ENCODE measurements around the genes TAPBPL and NCAPD2.

DNA sequence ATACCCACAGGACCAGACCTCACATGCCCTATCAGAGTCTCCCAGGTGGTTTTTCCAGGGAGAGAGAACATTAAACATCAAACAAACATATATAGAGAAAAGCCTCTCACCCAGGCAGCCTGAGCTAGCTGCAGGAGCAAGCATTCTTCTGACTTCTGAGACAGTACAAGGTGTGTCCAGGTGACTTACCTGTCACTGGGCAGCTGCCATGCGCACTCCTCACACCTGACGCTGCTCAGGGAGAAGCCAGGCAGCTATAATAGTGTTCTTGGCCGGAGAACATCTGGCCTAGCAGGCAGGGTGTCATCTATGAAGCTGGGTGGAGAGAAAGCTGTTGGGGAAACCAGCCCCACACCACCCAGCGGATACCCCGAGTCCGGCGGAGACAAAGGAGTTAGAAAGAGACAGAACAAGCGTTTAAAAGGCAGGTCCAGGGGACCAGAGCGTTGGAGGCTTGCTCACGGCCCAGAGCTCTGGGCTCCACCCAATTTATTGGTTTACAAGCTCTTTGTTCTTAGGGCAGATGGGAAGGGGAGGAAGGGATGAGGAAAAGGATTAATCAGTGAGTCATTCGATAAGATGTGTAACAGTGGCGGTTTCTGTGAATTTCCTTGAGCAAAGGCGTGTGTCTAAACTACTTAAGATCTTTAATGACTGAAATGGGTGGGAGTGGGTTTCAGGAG is 383 bp upstream of the GALNT8 start:
- PRO-cap = no peak

DNA sequence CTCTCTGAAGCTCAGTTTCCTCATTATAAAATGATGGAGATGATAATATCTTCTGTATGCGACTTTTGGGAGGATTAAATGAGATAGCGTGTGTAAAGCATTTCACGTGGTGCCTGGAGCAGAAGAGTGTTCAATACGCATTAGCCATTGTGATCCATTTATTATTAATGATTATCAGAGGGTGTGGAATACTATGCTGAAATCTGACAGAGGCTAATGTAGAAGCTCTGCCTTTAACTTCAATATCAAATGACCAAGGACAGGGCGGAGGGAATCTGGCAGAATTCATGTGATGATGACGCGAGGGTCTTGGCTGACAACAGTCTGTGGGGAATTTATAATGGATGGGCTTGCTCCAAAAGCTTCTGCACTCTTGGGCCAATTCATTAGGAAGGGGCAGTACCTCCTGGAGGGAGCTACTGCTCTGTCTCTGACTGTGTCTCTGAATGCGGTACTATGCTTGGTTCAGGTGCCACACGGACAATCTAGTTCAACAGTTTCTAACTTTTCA is 42.8 kb upstream of the KCNA6 start:
- PRO-cap = no peak

DNA sequence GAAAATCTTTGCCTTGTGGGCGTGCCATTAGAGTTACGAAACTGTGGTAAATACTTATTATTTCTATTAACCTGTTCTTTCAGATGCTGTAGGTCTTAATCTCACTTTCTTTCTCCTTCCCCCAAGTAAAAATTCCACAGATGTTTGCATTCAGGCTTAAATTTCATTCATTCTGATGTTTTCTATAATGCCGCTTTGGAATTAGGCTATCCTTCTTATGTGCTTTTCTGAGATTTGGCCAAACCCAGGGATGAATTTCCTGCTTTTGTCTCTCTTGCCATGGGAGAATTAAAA is 71.0 kb downstream of the KCNA5 start:
- PRO-cap = no peak

DNA sequence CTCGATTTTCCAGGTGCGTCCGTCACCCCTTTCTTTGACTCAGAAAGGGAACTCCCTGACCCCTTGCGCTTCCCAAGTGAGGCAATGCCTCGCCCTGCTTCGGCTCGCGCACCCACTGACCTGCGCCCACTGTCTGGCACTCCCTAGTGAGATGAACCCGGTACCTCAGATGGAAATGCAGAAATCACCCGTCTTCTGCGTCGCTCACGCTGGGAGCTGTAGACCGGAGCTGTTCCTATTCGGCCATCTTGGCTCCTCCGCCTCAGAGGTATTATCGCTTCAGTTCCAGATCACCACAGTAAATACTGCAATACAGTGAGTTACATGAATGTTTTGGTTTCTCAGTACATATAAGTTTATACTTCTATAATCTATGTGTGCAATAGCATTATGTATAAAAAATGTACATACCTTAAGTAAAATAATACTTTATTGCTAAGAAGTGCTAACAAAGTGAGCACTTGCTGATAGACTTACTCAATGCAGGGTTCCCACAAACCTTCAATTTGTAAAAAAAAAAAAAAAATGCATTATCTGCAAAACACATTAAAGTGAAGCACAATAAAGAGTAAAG is 78.6 kb downstream of the KCNA5 start:
- PRO-cap = no peak

GRCh38 chr12:5927007-5927566 is 18.0 kb downstream of the ANO2 start:
- PRO-cap = no peak

DNA sequence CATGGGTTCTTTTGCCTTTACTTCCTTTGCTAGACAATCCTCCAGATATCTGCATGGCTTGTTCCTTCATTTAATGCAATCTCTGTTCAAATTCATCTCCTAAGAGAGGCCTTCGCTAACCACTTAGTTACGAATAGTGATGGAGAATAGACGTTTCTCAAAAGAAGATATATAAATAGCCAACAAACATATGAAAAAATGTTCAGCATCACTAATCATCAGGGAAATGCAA is 2.5 kb downstream of the ANO2 start:
- PRO-cap = no peak

DNA sequence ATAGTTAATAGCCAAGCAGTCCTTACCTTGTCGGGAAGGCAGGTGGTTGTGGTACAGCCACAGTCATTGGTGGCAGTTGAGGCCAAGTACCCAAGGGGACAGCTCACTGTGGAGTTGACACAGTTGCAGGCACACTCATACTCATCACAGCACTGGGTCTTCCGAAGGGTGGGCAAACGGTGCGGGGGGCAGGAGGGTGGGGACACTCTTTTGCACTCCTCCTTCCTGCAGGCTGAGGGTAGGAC is 36.6 kb upstream of the ANO2 start:
- PRO-cap = no peak

DNA sequence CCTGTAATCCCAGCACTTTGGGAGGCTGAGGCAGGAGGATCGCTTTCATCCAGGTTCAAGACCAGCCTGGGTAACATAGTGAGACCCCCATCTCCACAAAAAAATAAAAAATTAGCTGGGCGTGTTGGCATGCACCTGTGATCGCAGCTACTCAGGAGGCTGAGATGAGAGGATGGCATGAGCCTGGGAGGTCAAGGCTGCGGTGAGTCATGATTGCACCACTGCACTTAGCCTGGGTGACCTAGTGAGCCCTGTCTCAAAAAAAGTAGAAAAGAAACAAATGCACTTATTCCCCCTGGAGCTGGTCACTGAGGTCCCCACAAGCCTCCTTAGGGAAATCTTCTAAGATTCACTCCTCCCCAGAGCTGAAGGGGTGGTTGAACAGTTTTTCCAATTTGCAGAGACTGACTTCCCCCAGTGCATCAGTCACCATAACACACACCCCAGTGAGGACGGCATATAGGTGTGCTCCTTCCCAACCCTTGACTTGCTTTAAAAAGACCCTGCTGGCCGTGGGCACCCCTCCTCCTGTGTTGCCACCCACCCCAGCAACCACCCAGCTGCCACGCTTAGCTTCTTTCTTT is 1.7 kb downstream of the CD9 start:
- PRO-cap = no peak

GRCh38 chr12:6204499-6205663 is 4.7 kb downstream of the CD9 start:
- PRO-cap = no peak

DNA sequence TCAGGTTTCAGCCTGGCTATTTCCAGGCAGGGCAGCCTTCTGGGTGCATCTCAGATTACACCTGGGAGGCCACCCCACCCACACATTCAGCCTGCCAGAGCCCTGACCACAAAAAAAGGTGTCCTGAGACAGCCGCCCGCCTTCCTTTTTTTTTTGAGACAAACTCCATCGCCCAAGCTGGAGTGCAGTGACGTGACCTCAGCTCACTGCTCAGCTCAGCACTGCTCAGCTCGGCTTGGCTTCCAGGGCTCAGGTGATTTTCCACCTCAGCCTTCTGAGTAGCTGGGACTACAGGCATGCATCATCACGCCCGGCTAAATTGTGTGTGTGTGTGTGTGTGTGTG is 37.6 kb upstream of the PLEKHG6 start:
- PRO-cap = no peak

GRCh38 chr12:6277161-6277525 is 33.3 kb upstream of the PLEKHG6 start:
- PRO-cap = no peak

- PRO-cap = unidirectional peak, minus-strand start at chr12:6278875
Observed at GRCh38 chr12:6278464-6279359, 31.8 kb upstream of the PLEKHG6 start.

DNA sequence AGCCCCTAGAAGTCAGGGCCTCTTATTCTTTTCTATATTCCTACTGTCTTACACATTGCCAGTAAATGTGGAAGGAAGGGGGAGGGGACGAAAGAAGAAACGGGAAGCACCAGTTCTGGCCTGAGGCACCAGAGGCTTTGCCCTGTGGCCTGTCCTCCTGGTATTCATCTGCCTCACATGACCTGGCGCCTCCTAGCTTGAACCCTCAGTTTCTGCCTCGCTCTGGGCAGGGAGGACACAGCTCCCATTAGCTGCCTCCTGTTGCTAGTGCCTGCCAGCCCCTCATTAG is 3.0 kb upstream of the PLEKHG6 start:
- PRO-cap = no peak

DNA sequence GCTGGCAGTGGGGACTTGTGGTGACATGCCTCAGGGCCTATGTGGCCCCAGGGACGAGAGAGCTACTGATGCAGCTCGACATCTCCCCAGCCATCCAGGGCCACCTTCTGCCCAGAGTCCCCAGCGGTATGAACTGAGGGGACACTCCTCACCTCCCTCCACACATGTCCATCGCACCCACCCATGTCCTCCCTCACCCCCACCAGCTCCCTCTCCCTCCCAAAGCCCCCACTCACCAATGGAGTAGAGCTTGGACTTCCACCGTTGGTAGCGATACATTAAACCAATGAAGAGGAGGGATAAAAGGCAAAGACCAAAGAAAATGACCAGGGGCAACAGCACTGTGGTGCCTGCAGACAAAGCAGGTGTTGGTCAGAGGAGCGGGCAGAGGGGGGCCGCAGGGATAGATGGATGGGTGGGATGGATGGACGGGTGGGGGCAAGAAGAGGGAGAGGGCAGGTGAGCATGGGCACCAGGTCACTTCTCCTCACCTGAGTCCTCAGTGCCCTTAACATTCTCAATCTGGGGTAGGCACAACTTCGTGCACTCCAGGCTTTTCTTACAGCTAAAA is 11.4 kb downstream of the TNFRSF1A start:
- PRO-cap = no peak

GRCh38 chr12:6340618-6341131 is 1.2 kb downstream of the TNFRSF1A start:
- PRO-cap = no peak

- PRO-cap = no peak
Observed at GRCh38 chr12:6368006-6368599, 7.3 kb downstream of the SCNN1A start.

- PRO-cap = unidirectional peak, plus-strand start at chr12:6452032
Observed at GRCh38 chr12:6451892-6452237, at the start of gene TAPBPL. TSS of gene TAPBPL (plus strand) at chr12:6452042.

GRCh38 chr12:6464492-6464986 is 5.9 kb downstream of the VAMP1 start:
- PRO-cap = no peak

GRCh38 chr12:6493504-6494419 is at the start of gene NCAPD2:
TSS of gene NCAPD2 (plus strand) at chr12:6494102.
- PRO-cap = bidirectional peak, plus-strand start at chr12:6494131, minus-strand start at chr12:6493800

- PRO-cap = no peak
Observed at GRCh38 chr12:6501226-6502293, 7.7 kb downstream of the NCAPD2 start.

All from LUHMES (cell line).